ENCODE measurements around a stretch of chr16.

- RAMPAGE, long total RNA = no peak
- RRBS = no CpG with 5 or more reads among the region's 12 CpGs
Measured at GRCh38 chr16:11535352-11536038, 8.4 kb upstream of the ENSG00000188897 start.

DNA sequence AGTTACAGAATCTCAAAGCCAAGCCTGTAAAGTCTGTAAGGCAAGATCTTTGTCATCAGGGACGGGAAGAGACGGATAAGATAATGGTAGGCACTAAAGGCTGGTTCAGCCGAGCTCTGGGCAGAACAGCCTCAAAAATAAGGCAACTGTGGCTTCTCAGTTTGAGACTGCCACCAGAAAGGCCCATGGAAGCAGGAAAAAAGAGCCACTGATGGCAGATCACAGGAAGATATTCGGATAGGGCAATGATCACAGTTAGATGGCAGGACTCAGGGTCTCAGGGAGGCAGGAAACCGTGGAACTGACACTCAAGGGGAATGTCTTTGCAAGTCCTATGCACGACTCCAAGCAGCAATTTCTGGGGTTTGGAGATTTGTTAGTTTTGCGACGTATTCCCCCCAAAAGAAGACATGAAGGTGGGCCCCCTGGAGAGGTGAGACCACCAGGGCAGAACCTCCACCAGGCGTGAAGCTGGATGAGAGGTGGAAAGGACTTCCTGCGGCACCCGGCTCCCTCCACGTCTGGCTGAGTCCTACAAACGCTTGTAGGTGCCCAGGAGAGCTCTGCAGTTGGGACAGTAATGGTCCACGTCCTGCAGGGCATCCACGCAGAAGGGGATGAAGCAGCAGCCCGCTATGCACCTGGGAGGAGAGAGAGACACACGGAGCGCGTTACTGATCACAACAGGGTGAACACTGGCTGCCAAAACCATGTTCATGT, 22.2 kb upstream of the ENSG00000188897 start:
- RAMPAGE, long total RNA = no peak
- RRBS = no CpG with 5 or more reads among the region's 19 CpGs

GRCh38 chr16:11551101-11551574, 24.1 kb upstream of the ENSG00000188897 start:
- RAMPAGE, long total RNA = no peak
- RRBS = no CpG with 5 or more reads among the region's 5 CpGs

GRCh38 chr16:11561457-11561795, 25.3 kb downstream of the LITAF start:
- RAMPAGE, long total RNA = no peak
- RRBS = no CpG with 5 or more reads among the region's 4 CpGs

DNA sequence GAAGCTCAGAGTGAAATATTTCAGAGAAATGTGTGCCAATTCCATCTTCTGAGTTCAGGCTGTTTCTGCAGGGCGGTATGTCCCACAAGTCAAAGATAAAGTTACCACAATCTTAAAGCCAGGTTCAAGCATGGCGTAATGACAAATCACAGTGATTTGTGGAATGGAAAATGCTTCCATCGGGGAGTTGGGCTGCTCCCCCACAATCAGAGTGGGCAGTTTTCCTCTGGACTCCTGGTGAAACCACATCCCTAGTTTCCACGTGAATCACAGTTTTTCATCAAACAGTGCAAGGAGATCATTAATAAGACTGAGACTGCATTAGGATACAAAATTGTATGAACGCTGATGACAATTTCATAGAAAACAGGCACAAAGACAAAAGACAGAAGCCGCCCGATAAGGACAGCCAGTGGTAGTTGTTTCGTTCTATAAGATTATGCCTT, 3.6 kb downstream of the LITAF start:
- RAMPAGE, long total RNA = no peak
- RRBS = no CpG with 5 or more reads among the region's 8 CpGs

- RAMPAGE, long total RNA = no peak
- RRBS = no CpG with 5 or more reads among the region's 32 CpGs
Measured at GRCh38 chr16:11585272-11586453, 1.1 kb downstream of the LITAF start.

- RAMPAGE, long total RNA = no peak
- RRBS = no CpG with 5 or more reads among the region's 15 CpGs
Measured at GRCh38 chr16:11641150-11641774, 27.0 kb upstream of the SNN start.

DNA sequence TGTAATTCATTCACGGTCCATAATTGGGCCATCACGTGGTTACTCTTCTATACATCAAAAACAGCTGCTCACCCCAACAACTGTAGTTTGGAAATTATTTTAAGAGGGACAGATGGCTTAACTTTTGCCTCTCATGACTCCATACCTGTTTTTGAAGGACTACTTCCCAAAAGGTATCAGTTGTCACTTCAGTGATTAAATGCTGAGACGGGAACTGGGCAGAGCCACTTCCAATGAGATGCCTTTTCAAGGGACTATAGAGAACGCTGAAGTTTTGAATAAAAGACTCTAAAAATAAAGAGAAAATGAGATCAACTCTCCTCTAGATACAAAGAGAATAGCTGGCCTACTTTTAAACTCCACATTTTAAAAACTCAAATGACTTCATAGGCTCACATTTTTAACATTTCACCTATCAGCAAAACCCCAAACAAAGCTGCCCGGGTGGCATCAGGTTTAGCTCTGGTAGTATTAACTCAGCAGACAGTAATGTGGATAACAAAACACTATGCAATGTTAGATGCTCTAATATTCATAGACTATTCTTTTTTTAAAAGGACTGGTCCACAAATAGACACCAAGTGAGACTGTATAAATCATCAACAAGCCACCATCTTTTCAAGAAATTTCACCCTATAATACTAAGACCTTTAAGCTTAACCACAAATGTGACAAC, 20.0 kb downstream of the SNN start:
- RAMPAGE, long total RNA = no peak
- RRBS = no CpG with 5 or more reads among the region's 5 CpGs

GRCh38 chr16:11756131-11756654, 13.5 kb upstream of the TXNDC11 start:
- RAMPAGE, long total RNA = no peak
- RRBS = no CpG with 5 or more reads among the region's 7 CpGs

DNA sequence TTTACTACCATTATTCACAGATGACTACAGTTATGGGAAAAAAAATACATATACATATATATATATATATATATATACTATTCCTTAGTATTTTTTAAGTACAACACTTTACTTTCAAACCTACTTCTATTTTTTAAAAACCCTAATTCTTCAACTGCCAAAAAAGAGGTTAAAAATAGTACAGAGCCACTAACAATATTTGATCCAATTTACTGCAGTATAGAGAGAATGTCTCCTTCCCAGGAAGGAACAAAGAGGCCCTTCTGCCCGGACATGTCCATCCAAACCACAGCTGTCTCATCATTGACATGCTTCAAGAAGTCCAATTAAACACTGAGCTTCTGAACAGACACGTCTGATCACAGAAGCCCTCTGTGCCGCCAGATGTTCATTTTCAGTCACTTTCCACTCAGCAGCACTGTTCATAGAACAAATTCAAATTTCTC, 15.4 kb downstream of the ZC3H7A start:
- RAMPAGE, long total RNA = no peak
- RRBS = no CpG with 5 or more reads among the region's 3 CpGs

DNA sequence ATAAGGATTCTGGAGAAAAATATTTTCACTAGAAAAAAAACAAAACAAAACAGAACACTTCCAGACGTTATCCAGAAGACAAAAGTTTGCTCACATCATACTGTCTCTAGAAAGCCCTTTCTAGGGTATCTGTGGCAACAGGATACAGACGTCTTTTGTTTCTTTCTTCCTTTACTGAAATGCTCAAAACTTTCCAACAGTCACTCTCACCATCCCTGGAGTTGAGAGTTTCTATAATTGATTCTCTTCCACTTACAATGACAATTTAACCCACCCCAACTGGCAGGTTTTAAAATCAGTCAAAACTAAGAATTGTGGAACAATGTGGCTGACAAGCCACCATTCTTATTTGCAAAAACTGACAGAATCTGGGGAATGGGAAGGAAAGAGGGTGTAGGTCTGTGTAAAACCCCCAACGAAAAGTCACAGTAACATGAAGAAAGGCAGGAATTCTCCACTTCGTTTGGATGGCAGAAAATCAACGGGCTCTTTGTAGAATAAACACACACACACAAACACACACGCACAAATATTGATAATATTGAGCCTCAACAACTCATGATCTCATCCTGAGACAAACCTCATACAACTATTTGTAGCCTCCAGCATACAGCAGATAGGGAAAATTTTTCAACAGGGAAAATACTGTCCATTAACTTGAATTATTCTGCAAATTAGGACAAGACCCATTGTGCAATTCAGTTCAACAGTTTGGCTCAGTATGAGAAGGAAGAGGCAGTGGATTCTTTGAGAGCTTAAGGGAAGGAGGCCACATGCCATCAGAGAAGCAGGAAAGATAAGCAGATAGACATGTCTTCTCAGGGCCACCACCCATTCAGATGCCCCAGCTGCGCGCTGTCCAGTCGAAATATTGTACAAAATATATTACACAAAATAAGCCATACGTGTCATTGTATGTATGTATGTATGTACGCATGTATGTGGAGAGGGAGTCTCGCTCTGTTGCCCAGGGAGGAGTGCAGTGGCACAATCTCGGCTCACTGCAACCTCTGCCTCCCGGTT, 2.2 kb downstream of the ZC3H7A start:
- RAMPAGE, long total RNA = no peak
- RRBS = no CpG with 5 or more reads among the region's 14 CpGs

GRCh38 chr16:11994259-11995076, 17.9 kb downstream of the SNX29 start:
- RAMPAGE, long total RNA = no peak
- RRBS = no CpG with 5 or more reads among the region's 7 CpGs

DNA sequence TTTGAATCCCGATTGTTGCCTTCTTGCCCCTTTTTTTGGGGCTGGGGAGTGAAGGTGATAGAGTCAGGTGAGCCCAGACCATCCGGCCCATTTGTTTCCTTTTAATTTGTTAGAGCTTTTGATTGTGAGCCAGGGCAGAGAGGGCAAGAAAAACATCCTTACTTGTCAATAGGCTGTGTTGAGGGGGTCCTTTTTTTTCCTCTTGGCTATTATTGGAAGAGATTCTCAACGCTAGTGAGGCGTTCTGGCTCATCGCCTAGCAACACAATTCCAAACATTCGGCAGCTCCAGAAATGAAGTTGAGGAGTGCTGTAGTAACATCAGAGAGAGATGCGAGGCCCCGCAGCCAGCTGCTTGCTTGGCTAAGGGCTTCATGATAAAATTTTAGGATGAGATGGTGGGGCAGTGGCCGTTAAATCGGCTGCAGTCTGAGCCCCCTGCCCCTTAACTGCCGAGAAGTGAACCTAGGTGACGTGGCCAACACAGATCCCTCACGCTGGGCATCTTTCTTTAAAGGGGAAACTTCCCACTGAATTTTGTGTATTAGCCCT, 119.2 kb downstream of the SNX29 start:
- RAMPAGE, long total RNA = no peak
- RRBS = no CpG with 5 or more reads among the region's 13 CpGs

- RAMPAGE, long total RNA = no peak
- RRBS = no CpG with 5 or more reads among the region's 10 CpGs
Measured at GRCh38 chr16:12146818-12147495, 170.4 kb downstream of the SNX29 start.

DNA sequence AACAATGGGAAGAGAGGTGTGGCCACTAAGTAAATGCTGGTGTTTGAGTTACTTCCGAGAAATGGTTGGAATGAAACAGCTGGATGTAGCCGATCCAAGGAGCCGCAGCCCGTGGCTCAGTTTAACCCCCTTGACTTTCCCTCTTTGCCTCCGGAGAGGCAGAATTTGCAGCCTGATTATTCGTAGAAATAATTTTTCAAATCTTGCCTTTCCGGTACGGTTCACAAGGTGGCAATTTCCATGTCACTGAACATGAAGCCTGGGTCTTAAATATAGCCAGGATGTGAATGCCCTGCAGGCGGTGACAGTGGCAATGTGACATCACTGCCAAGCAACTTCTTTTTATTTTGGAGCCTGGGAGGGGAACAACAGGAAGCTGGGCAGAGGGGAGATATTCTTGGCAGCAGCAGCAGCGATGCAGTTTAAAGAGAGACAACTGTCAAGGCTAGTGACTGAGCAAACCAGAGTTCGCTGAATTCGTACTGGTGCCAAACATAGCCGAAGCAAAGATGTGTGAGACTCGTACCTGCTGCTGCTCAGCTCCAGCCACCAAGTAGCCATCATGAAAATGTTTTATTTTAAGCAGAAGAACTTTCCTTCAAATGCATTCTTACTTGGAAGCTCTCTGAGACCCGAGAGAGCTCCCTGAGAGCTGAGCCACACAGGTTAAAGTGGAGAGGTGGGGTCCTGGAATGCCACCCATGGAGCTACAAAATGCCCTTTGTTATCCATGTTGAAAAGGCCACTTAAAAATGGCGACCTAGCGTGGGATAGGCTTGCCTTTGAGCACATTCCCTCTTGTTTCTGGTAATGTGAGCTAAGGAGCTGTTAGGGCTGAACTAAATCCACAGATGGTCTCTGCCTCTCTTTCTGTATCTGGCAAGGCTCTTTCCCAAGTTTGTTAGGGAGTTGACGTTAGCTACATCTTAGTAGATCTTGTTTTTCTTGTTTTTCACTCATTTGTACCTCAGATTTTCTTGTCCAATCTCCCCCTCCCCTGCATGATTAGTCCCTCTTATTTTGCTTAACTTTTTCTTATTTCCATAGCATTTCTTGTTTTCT, 171.3 kb downstream of the SNX29 start:
- RAMPAGE, long total RNA = no peak
- RRBS = 16% methylated on average over 3 of the region's 18 CpGs

- RAMPAGE, long total RNA = no peak
- RRBS = no CpG with 5 or more reads among the region's 7 CpGs
Measured at GRCh38 chr16:12535991-12536241, 267.8 kb downstream of the CPPED1 start.

- RAMPAGE, long total RNA = no peak
- RRBS = 46% methylated on average over 3 of the region's 12 CpGs
Measured at GRCh38 chr16:12643819-12644555, 159.7 kb downstream of the CPPED1 start.

GRCh38 chr16:12753101-12753834, 50.4 kb downstream of the CPPED1 start:
- RAMPAGE, long total RNA = no peak
- RRBS = no CpG with 5 or more reads among the region's 12 CpGs

GRCh38 chr16:14186105-14187259, 115.4 kb downstream of the MRTFB start:
- RAMPAGE, long total RNA = no peak
- RRBS = no CpG with 5 or more reads among the region's 14 CpGs

- RAMPAGE, long total RNA = no peak
- RRBS = no CpG with 5 or more reads among the region's 10 CpGs
Measured at GRCh38 chr16:14236201-14237024, 165.3 kb downstream of the MRTFB start.